LNCaP clone FGC (cell line): ENCODE measurements around a stretch of chr3.

- RRBS, 2 experiments: no CpG with 5 or more reads among the region's 1 CpG
Measured at GRCh38 chr3:98985869-98986280, 84.4 kb upstream of the DCBLD2 start.

GRCh38 chr3:99872975-99873687 is 55.5 kb downstream of the CMSS1 start:
- RRBS, 2 experiments: no CpG with 5 or more reads among the region's 1 CpG

- RRBS, 2 experiments: no CpG with 5 or more reads among the region's 2 CpGs
Measured at GRCh38 chr3:99957448-99957987, 139.9 kb downstream of the CMSS1 start.

DNA sequence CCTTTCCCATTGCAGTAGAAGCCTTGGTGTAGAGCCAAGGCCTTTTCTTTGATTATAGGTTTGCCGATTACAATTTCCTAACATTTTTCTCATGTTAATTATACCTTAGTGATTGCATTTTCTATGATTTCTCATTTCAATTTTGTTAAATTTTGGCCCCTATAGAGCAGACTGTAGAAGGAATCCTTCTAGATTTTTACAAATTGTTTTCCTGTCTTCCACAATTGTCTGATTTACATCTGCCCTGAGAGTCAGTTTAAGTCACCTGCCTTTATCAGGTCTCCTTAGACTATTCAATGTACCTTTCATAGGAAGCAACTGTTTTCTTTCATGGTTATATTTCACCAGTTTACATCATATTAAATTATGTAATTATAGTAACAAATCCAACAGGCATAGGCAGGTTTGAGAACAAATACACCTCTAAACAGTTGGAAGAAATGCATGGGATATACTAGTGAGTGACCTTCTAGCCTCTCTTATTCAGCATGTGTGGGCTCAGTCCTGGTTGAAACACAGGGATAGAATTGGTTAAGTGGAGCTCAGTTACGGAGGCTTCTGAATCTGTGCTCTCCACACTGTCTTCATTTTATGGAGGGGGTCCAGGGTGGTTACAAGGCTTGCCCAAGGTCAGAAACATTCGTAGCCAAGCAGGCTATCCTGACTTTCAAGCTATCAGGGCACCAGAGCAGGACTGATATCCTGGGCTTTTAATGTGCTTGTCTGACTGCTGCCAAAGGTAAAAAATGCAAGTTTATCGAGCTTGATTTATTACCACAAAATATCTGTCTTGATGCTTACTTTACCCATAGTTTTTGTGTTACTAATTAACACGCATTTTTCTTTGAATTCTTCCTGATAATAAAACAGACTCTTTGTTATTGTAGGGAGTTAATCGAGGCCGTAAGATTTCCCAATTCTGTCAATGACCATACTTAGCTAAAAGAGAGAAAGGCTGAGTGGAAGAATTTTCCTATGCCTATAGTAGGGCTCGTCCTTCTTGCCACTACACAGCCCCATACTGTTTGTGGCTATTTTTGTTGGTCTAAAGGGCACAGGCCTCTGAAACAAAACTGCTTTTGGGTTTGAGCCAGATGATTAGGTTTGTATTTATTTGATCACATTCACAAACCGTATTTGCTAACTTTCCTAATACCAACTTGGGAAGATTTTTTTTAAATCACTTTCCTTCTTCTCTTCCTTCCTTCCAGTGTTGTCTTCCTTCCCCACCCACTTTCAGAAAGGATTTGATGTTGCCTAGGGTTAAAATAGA is 89.6 kb downstream of the FILIP1L start:
- RRBS, 2 experiments: no CpG with 5 or more reads among the region's 9 CpGs

GRCh38 chr3:100063824-100064459 is 50.4 kb downstream of the FILIP1L start:
- RRBS, 2 experiments: no CpG with 5 or more reads among the region's 7 CpGs

- RRBS, 2 experiments: no CpG with 5 or more reads among the region's 3 CpGs
Measured at GRCh38 chr3:100377620-100377906, 23.3 kb downstream of the TOMM70 start.

DNA sequence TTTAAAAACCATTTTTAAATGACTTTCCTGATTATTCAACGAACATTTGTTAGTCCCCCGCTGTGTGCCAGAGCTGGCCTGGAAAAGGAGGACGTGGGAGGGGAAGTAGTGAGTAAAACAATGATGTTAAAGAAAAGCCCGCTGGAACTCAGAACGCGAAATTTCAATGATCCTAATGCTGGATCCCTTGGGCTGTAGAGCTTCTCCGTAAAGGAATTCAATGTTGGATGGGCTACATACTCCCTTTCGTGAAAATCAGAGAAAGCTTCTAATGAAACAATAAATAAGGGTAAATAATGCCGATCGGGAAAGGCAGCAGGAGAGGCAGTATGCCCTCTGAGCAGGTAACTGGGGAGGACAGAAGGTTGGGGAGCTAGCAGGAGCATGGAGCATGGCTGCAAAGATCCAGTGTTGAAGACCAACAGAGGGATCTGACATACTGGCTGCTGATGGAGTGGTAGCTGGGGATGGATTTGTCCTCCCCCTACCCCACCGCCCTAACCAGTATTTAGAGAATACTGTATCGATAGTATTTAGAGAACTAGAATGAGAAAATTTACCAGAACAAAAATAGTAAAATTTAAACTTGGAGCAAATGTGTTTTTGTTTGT is 1.2 kb downstream of the ADGRG7 start:
- RRBS, 2 experiments: no CpG with 5 or more reads among the region's 12 CpGs

DNA sequence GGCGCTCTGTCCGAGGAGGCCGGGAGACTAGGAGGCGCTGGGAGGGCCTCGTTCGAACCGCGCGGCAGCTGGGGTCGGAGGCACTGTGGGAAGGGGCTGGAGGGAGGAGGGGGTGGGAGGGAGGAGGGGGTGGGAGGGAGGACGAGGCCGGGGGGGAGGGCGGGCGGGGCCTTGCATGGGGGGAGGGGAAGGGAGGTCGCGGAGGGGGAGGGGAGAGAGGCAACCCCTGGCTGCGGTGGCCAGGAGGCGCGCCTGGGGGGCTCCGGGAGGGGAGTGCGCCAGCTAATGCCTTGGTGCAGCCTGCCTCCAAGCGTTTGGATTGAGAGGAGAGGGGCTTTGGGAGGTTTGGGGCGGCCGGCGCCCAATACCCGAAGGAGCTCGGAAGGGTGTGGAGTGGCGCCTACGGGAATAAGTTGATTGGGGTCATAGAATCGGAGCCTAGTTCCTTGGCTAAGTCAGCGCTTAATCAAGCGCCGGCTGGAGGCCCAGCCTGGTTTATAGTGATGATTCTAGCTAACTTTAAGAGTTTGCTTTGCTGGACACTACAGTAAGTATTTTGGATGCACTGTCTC is 541 bp downstream of the TFG start:
- RRBS, 2 experiments: 1 to 5% methylated on average over 13 of the region's 33 CpGs

DNA sequence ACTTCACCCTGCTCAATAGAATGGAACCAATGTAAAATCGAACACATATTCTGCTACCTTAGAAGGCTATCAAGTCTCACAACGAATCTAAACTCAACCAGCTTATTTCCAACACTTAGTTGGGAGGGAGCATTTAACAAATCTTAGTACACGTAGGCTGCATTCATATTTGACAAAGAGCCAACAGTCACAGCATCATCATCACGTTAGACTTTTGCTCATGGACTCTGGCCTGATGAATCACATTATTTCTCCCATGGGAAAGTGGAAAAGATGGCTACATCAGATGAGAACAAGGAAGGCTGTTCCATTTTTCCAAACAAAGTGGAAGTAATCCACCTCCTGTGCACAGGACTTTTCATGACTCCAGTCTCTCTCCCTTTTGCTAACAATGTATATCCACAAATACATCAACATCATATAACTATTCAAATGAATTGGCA is 64.2 kb downstream of the ABI3BP start:
- RRBS, 2 experiments: no CpG with 5 or more reads among the region's 4 CpGs

GRCh38 chr3:101017105-101017304 is 23.8 kb upstream of the ABI3BP start:
- RRBS, 2 experiments: no CpG with 5 or more reads among the region's 1 CpG

DNA sequence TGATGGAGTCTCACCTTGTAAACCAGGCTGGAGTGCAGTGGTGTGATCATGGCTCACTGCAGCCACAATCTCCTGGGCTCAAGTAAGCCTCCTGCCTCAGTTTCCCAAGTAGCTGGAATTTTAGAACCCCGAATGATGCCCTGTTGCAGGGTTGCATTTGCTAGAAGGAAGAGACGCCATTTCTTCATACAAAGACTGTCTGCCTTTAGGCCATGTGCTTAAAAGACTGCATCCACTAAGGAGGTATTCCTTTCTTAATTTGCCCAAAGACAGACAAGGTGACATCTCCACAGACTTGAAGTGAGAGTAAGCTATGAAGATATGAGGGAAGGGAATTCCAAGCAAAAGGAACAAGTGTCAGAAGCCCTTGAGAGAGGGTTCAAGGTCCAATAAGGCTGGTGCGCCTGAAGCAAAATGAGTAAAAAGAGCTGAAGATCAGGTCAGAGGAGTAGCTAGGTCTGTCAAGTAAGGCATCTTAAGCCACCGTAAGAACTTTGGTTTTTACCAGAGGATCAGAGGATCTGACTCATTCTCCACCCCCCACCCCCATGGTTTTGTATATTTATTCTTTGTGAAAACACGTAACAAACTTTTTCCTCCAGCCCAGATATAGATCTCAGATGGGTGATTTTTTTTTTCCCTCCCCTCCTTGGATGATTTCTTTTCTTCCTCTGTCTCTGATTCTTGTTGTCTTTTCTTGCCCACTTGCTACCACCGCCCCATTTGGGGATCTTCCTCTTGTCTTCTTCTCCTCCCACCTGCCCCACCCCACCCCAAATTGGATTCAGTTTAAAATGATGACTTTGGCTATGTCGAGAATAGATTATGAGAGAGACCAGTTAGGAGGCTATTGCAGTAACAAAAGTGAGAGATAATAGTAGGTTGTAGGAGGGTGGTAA is 5.8 kb downstream of the TRMT10C start:
- RRBS, 2 experiments: no CpG with 5 or more reads among the region's 7 CpGs

- RRBS, 2 experiments: no CpG with 5 or more reads among the region's 7 CpGs
Measured at GRCh38 chr3:101720593-101721190, 3.7 kb upstream of the CEP97 start.

- RRBS, 2 experiments: no CpG with 5 or more reads among the region's 3 CpGs
Measured at GRCh38 chr3:101780573-101781102, 1.6 kb downstream of the NXPE3 start.

DNA sequence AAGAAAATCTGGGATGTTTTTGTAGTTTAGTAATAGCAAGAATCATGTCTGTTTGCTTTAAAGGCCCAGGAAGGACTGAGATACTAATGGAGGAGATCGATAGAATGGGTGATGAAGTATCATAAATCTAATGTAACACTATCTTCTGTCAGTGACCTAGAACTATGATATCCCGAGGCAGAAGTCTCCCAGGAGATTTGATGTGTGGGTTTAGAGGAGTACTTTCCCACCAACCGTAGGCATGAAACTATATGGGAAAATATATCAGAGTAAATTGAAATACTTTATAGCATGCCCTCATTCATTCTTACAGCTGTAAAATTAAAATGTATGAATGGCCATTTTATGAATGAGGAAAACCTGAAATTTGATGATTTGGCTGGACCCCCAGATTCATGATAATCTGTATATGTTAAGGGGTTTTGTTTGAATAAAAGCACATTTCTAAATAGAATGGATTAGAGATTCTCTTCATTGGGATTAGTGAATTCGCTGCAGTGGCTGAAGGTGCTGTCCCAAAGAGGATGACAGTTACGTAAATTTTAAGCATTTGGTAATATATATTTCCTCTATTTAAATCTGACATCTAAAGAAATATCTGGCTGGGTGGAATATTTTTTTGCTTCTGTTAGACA is 20.8 kb upstream of the NFKBIZ start:
- RRBS, 2 experiments: no CpG with 5 or more reads among the region's 5 CpGs

DNA sequence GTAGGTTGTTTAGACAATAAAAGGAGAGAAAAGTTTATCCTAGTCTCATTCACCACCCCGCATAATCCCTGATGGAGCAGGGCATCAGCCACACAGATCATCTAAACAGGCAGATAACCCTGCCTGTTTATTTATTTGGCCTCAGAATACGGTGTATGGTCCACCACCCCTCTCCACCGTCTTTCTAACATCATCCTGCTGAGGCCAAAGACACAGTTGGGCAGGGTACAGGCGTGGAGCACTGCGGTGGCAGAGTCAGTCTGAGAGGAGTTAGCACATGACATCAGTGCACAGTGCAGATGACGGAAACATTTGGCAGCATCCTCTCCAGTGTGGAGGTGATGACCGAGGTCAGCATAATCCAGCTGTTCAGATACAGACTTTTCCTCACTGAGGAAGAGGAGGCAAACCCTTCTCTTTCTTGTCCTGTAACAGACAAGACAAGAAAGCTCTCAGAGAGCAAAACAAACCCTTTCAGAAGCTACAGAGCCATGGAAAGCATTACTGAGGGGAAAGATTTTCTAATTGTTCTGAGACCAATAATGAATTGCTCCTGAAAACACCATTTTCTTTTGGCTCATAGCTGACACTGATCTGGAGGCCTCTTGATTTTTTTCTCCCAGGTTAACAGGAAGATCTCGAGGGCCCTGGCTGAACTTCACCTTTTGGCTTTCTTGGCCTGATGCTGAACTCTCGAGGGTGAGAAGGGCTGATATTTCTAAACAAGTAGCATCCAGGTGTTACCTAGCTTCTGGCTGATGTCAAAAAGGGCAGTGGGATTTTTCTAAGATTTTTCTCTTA is 20.1 kb upstream of the NFKBIZ start:
- RRBS, 2 experiments: no CpG with 5 or more reads among the region's 9 CpGs

DNA sequence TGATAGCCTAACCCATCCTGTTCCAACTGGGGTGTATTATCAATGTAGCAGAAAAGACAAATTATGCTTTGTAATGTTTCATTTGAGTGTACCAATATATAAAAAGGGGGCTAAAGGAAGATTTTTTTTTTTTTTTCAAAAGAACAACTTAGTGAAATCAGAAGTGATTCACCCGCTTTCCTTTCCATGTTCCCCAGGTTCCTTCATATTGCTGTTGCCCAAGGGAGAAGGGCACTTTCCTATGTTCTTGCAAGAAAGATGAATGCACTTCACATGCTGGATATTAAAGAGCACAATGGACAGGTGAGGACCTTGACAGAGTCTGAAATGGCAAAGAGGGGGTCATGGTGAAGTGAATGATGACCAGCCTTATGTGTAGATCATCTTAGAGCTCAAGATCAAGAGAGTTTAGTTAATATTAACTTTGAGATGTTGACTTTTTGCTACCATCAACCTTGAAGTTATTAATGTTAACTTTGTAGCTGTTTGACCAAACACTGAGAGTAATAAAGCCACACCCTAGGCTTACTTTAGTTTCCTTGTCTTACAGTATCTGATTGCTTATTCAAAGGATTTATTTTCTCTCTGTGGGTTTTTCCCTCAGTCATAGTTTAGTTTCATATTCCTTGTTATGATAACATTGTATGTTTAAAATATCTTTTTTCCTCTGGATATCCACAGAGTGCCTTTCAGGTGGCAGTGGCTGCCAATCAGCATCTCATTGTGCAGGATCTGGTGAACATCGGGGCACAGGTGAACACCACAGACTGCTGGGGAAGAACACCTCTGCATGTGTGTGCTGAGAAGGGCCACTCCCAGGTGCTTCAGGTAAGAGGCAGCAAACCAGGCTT is 5.3 kb downstream of the NFKBIZ start:
- RRBS, 2 experiments: no CpG with 5 or more reads among the region's 2 CpGs

- RRBS, 2 experiments: no CpG with 5 or more reads among the region's 1 CpG
Measured at GRCh38 chr3:101863653-101863900, 14.3 kb downstream of the NFKBIZ start.

DNA sequence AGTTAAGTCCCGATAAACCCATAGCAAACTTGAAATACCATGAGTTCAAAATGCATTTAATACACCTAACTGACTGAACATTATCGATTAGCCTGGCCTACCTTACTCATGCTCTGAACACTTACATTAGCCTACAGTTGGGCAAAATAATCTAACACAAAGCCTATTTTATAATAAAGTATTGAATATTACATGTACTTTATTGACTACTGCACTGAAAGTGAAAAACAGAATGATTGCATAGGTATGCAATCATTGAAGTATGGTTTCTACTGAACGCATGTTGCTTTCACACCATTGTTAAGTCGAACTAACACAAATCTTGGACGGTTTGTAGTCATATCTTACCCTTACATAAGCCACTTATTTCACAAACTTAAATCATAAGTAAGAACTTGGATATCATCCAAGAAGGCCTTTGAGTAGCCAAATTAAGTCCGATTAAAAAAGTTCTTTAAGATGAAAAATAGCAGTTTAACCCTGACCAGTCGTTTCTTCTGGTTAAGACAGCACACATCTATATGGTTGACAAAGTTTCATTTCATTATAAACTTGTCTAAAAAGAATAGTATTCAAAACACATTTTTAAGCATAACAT is 91.9 kb downstream of the NFKBIZ start:
- RRBS, 2 experiments: no CpG with 5 or more reads among the region's 7 CpGs